Cardiac fibroblast (primary cell): ENCODE measurements around a stretch of chr14.

GRCh38 chr14:41749284-41749861 is 142.7 kb downstream of the LRFN5 start:
- RRBS: no CpG with 5 or more reads among the region's 5 CpGs

- RRBS: no CpG with 5 or more reads among the region's 4 CpGs
Measured at GRCh38 chr14:41988594-41989050, 381.9 kb downstream of the LRFN5 start.

- RRBS: no CpG with 5 or more reads among the region's 10 CpGs
Measured at GRCh38 chr14:45241911-45243049, 10.7 kb downstream of the MIS18BP1 start.

DNA sequence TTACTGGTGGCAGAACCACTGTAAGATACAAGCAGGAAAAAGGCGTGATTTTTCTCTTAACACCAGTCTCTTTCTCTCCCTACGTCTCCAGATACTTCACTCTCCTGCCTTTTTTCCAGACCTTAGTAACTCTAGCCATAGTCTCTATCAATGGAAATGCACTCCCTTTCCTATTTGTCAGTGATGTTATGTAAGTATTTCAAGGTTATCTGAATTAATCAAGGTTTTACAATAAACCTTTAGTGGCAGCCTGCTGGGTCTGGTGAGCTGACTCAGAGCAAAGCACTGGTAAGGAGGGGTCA is 11.7 kb downstream of the RPS29 start:
- RRBS: no CpG with 5 or more reads among the region's 2 CpGs

- RRBS: no CpG with 5 or more reads among the region's 5 CpGs
Measured at GRCh38 chr14:49622065-49623322, 1.9 kb downstream of the MGAT2 start.

- RRBS: no CpG with 5 or more reads among the region's 1 CpG
Measured at GRCh38 chr14:49951910-49952412, 59.1 kb downstream of the ARF6 start.

DNA sequence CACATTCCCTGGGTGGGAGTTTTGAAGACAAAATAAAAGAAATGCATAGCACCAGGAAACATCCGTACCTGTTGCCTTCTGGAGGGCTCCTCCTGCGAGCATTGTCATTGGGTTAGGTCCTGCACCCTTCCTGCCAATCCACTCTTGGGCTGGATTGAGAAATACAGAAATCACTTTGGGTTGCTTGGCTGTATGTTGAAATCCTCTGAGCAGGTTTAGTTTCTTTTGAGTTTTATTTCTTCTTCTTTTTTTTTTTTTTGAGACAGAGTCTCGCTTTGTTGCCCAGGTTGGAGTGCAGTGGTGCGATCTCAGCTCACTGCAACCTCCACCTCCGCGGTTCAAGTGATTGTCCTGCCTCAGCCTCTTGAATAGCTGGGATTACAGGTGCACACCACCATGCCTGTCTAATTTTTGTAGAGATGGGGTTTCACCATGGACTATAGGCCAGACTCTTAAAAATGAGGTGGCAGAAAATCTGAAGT is 67.6 kb downstream of the ARF6 start:
- RRBS: no CpG with 5 or more reads among the region's 6 CpGs

- RRBS: no CpG with 5 or more reads among the region's 9 CpGs
Measured at GRCh38 chr14:49970356-49971058, 77.6 kb downstream of the ARF6 start.

DNA sequence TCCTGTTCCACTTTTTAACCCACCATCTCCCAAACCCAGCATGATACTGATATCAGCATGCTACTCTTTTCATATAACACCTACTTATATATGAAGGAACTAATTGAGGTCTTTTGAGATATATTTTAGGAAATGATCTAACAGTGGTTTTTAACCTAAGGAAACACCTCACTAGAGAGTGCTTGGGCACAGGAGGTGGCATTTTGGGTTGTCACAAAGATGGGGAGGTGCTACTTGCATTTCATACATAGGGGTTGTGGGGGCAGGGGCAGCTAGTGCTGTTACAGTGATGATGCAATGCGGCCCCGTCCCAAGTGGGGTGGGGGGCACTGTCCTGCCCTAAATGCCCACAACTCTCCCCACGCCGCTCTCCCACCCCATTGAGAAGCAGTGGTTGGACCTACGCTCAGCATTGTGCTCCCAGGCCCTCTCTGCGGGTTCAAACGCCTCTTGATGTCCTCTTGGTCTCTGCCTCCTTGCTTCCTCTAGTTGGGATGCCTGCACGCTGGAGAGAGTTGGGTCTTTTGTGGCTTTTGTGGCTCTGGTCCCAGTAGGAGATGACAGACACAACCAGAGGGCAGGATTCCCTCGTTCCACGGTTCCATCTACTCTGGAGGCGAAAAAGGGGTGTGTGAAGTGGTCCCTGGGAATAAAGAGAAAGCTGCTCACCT is 109.6 kb downstream of the ARF6 start:
- RRBS: no CpG with 5 or more reads among the region's 11 CpGs

DNA sequence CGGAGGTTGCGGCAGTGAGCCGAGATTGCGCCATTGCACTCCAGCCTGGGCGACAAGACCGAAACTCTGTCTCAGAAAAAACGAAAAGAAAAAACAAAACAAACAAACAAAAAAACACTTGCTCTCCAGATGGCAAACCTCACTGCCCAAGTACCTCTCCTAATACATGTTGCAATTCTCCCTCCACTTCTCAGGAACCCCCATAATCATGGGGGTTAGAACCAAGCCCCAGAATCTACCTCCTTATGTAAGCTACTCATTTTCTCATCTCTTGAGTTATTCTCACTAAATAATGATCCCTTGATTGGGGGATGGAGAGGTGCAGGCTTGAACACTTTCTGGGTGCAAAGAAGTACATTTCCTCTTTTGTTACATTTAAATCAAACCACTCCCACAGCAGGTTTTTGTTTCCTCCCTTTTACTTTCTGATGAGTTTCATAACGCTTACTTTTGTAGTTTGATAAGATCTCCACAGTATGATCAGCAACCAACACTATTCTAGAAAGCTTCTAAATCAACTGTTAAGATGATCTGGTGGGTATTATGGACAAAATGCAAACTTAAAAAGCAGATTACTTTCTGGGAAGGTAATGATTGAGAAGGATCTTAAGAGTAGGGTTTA is 20.6 kb downstream of the VCPKMT start:
- RRBS: no CpG with 5 or more reads among the region's 8 CpGs

- RRBS: no CpG with 5 or more reads among the region's 5 CpGs
Measured at GRCh38 chr14:50122235-50122625, 5.9 kb upstream of the VCPKMT start.

DNA sequence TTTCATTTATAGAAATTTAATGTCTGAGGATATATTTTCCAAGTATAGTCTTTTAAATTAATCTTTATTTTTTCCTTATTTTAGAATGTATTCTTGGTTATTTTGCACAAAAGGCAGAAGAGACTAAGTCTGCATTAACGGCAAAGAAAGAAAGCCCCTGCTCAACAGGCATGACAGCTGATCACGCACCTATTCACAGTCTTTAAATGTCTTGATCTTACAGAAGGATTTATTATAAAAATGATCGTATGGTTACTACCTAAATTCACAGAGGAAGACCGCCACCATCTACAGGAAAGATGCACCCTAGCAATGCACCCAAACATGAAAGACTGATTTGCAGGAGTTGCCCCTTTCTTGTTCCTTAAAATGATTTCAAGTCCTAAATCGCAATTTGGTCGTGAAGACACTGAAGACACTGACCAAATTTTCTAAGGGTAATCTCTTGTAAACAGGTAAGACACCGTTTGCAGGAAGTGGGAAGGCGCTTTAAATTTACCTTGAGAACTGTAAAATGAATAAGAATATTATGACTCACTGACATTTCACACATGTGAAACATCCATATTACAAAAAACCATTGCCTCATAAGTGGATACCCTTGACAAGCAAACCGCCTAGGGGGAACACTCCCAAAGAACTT is 1.1 kb downstream of the SOS2 start:
- RRBS: no CpG with 5 or more reads among the region's 9 CpGs

DNA sequence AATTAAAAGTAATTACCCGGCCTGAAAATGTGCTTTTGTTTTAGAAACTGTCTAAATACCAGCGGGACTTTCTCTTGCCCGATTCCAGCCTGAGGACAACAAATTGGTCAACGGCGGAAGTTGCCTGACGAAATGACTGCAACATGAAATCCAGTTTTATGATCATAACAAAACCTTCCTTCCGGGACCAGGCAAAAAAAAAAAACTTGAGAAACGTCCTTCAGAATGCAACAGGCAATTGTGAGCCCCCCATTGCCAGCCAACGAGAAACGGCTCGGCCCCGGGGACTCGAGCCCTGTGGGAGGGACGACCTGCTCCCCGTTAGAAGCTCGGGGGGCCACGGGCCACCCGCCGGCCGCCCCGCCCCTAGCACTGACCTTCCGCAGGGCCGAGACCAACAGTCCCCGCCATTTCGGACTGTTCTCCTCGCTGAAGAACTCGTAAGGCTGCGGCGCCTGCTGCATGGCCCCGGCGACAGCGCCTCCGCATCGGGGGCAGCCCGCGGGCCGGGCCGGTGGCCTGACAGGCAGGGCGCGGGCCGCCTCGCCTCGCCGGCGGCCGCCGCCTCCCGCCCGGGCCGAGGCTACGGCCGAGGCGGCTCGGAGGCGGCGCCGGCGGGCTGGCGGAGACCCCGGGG is 440 bp downstream of the SOS2 start:
- RRBS: 2% methylated on average over 36 of the region's 60 CpGs

GRCh38 chr14:50320958-50321720 is 9.0 kb downstream of the DMAC2L start:
- RRBS: no CpG with 5 or more reads among the region's 9 CpGs

- RRBS: no CpG with 5 or more reads among the region's 1 CpG
Measured at GRCh38 chr14:50522024-50522494, 10.3 kb downstream of the MAP4K5 start.

DNA sequence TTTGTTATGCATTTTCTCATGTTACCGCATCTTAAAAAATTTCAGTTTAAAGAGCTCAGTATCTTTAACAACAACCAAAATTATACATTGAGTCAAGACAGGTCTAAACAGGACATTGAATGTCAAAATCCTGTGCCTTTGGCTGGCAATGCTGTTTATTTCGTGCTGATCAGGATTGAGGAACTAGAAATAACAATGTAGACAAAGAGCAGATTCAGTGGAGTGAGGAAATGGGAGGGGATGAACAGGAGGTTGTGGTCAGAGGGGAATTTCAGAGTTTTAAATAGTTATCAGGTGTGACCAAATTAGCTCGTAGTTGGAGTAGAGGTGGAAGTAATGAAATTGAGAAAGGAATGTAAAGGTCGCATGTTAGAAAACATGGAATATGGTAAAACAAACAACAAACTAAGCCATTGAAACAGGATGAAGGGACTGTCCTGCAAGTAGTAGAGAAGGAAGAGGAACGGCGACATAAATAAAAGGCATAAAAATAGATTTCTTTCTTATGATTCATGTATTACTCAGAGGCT is 9.4 kb upstream of the SAV1 start:
- RRBS: no CpG with 5 or more reads among the region's 6 CpGs

- RRBS: no CpG with 5 or more reads among the region's 4 CpGs
Measured at GRCh38 chr14:51139099-51139508, 44.2 kb upstream of the TRIM9 start.

DNA sequence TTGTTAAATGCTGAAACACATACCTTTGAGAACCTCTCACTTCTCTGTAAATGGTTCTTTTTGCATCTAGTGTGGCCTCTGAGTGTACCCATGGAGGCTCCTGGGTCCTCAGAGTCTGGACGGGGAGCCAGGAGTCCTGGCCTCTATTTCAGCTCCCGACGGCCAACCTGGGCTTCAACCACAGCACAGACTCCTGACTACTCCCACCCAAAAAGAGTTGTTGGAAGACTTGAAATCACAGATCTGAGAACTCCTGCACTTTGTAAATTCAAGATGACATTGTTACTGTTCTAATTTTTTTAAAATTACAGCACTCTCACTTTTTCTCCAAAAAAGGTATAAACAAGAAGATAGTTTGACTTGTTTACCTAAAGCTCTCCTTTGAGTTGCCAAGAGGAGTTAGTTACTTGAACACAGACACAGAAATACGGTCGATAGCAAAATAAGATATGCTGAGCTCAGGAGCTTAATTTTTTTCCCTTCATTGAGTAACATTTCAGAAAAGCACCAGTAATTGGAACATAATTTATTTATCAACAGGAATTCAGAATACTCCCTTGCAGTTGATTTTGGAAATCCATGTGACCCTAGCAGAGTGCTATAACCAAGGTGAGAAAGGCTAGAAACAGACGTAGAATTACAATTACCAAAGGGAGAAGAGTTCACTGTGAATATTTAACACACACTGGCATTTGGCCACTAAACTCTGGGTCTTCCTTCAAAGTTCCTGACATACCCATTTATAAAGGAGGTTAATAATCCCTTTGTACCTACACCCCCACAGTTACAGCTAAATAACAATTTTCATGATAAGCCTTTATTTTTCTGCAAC is 51.7 kb upstream of the FRMD6 start:
- RRBS: no CpG with 5 or more reads among the region's 6 CpGs

- RRBS: no CpG with 5 or more reads among the region's 2 CpGs
Measured at GRCh38 chr14:51669948-51670187, 18.2 kb downstream of the FRMD6 start.